Endothelial cell of umbilical vein (primary cell): ENCODE measurements around the genes NT5C3A and NPSR1.

DNA sequence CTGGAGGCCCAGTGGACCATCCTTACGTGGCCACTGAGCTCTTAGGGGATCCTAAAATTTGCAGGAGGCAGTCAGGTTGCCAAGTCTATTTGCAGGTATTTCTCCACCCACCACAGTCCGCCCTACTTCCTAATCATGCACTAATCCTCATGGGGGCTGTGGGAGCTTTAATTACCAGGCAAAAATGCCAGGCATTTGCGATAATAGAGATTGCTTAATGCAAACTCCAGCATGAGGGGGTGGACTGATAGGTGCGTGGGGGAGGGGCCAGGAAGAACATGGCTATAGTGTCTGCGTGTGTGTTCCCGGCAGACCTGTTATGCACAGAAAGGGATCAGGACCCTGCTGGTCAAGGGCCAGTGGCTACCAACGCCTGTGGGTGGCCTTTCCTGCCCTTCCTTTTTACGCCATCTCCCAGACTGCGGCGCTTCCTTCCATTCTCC lies 15.6 kb upstream of the AQP1 start:
- PRO-cap = no peak
CAGE:
- cytosol, long polyA minus RNA = no peak
- cytosol, long polyA plus RNA = no peak
- long polyA plus RNA = no peak
- nucleus, long polyA minus RNA = no peak
- nucleus, long polyA plus RNA = no peak

- PRO-cap = no peak
CAGE:
- cytosol, long polyA minus RNA = no peak
- cytosol, long polyA plus RNA = no peak
- long polyA plus RNA = no peak
- nucleus, long polyA minus RNA = no peak
- nucleus, long polyA plus RNA = no peak
These were observed 1.8 kb downstream of the AQP1 start for GRCh38 chr7:30913089-30914184.

GRCh38 chr7:31023863-31024062 lies 28.3 kb upstream of the ADCYAP1R1 start:
- PRO-cap = no peak
CAGE:
- cytosol, long polyA minus RNA = no peak
- cytosol, long polyA plus RNA = no peak
- long polyA plus RNA = no peak
- nucleus, long polyA minus RNA = no peak
- nucleus, long polyA plus RNA = no peak

DNA sequence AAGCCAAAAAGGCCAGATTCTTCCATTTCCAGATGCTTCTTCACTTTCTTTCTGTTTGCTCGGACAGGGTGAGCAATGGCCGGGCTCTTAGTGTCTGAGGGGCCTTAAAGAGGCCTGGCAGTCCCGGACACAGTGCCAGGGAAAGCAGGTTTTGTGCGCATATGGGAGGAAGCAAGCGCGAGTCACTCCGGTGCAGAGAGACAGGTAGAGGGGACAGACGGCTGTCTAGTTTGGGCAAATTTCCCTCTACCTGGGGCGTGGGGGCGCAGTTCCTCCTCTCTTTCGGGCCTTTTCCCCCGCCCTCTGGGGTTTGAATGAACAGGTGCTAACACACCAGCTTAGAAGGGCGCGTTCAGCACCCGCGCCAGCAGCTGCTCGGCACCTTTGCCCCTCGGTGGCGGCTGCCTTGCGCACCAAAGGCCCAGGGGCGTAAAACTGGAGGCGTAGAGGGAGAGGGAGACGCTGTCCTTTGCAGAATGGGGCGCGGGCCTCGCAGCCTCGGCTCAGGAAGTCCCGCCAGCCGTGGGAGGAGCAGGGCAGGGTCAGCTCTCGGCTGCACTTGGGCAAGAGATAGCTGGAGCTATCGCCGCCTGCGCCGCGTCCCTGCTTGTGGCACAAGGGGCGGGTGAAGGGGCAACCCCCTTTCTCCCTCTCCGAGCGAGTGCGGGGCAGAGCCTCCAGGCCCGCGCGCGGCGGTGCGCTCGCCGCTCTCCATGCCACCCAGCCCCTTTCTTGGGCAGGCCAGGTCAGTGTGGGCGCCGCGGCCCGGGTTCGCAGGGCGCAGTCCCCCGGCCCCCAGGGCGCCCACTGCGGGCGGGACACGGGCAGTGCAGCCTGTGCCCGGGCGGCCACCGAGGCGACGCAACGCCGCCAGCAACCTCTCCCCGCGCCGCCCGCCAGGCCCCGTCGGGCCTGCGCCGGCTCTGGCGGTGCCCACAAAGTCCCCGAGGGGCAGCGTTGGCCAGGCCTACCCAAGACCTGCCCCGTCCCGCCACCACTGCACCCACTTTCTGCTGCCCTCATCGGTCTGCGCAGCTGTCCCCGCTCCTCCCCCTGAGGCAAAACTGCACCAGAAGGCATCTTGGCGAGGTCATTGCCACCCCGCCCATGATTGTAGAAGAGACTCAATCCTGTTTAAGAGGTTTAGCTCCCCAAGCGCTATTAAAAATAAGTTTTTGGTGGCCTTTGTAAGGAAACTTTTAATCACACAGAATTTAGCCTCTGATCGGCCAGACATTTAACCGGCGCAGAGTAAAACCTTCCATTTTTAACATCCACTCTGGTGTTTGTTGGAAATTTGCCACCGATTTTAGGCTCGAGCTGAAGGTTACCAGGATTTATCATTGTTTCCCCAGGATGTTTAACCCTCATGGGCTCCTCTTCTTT lies 4.1 kb downstream of the NEUROD6 start:
- PRO-cap = no peak
CAGE:
- cytosol, long polyA minus RNA = no peak
- cytosol, long polyA plus RNA = no peak
- long polyA plus RNA = no peak
- nucleus, long polyA minus RNA = no peak
- nucleus, long polyA plus RNA = no peak

- PRO-cap = no peak
CAGE:
- cytosol, long polyA minus RNA = no peak
- cytosol, long polyA plus RNA = no peak
- long polyA plus RNA = no peak
- nucleus, long polyA minus RNA = no peak
- nucleus, long polyA plus RNA = no peak
These were observed 188.0 kb downstream of the PDE1C start for GRCh38 chr7:31882203-31882688.

DNA sequence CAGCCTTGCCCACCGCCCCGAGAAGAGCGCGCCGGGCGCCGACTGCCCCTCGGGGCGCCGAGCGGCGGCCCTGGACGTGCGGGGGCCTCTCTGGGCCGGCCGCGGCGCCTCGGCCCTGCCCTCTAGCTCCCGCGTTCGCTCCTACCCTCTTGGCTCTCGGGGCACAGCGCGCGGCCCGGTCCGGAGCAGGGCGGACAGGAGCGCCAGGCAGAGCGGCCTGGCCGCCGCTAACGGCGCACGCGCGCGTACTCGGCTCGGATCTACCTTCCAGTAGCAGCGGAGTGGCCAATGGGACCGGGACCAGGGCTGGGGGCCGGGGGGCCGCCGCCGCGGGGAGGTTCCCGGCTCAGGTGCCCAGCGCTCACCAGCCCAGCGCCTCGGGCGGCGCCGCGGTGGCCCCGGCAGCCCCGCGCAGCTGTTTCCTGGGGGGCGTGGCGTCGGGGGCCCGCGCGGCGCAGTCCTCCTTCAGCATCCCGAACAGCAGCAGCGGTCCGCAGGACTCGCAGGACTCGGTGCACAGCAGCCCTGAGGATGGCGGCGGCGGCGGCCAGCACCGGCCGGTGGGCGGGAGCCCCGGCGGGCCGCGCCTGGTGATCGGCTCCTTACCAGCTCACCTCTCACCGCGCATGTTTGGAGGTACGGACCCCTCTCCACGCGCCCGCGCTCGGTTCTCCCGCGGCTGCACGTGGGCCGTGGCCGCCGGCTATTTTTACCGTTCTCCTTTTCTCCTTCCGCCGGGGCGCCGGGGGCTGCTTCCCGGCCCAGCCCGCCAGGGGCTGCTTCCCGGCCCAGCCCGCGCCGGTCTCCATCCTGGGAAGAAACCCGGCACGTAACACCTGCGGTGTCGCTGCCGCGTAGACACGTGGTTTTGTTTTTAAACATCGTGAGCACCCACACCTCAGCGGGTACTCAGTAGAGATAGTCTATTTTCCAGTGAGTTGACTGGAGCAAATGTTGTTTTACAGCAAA lies 162.9 kb downstream of the KBTBD2 start:
- PRO-cap = bidirectional peak, plus-strand start at position 457 of the sequence, minus-strand start at position 385 of the sequence
CAGE:
- cytosol, long polyA minus RNA = no peak
- cytosol, long polyA plus RNA = no peak
- long polyA plus RNA = no peak
- nucleus, long polyA minus RNA = start-site peak on the minus strand centred at position 229 of the sequence, 7 bp wide, 56 reads; start-site peak on the minus strand centred at position 376 of the sequence, 20 bp wide, 187 reads
- nucleus, long polyA plus RNA = no peak

- PRO-cap = no peak
CAGE:
- cytosol, long polyA minus RNA = no peak
- cytosol, long polyA plus RNA = no peak
- long polyA plus RNA = no peak
- nucleus, long polyA minus RNA = no peak
- nucleus, long polyA plus RNA = no peak
These were observed 35.3 kb downstream of the FKBP9 start for GRCh38 chr7:32992545-32992942.

DNA sequence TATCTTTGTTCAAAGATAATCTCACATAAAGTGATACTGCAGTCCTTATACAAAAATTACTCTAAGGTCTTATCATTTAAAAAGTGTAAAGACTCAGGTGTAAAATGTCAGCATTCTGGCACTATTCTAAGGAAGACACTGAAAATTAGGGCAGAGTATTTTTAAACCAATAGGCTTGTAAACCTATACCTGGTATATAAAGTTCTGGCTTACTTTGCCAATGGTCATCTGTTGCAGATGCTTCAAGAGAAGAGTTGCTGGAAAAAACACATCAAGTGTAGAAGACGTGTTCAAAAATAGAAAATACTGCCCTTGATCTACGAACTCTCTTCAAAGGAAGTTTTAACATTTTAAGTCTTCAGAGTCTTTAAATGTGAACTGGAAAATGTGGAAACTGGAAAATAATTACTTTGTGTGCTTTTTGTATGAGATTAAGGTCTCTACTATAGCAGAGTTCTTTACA lies 23.9 kb downstream of the NT5C3A start:
- PRO-cap = no peak
CAGE:
- cytosol, long polyA minus RNA = no peak
- cytosol, long polyA plus RNA = no peak
- long polyA plus RNA = no peak
- nucleus, long polyA minus RNA = no peak
- nucleus, long polyA plus RNA = no peak

DNA sequence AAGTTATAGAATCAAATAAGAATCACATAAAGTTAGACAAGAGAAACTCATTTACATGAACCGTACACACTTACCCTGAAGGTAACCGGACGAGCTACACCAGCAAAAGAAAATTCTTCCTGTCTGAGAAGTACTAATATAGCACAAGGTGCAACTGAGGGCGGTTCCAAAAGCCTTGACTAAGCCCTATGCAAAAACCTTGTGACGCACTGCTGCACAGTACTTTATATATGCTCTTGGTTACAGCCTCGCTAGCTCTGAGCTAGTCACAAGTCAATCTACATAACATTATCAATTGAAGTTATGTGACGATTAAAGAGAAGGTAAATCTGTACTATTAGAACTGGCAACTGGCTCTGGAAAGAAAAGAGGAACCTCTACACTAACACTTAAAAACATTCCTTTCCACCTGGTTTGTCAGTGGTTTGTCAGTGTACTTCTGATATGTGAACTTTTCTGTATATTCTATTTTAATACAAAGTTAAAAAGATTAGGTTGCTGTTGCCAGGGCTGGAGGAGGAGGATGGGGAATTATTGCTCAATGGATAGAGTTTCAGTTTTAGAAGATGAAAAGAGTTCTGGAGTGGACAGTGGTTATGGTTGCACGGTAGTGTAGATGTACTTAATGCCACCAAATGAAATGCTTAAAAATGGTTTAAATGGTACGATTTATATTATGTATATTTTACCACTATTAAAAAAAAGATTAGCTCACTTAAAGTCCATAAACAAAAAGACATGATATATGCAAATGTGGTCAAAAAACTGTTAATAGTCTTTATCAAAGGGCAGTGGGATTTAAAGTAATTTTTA lies 21.6 kb downstream of the NT5C3A start:
- PRO-cap = no peak
CAGE:
- cytosol, long polyA minus RNA = no peak
- cytosol, long polyA plus RNA = no peak
- long polyA plus RNA = no peak
- nucleus, long polyA minus RNA = no peak
- nucleus, long polyA plus RNA = no peak

DNA sequence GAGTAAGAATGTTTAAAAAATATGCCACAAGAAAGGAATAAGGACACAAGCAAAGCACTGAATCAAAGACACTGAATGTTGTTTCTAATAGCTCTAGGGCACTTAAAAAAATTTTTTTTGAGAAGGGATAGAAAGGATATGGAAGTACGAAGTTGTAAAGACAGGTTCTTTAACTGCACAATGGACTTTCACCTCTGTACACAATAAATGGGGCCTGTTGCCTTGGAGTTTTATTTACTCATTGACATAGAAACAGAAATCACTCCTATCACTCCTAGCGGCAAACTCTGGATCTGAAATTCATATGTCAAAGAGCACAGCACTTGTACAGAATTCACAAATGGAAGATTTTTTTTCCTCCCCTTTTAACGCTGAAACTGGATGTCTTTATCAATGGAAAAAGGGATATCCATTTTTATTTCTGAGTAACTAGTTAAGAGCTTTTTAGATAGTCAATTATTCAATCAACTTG lies 18.3 kb downstream of the NT5C3A start:
- PRO-cap = no peak
CAGE:
- cytosol, long polyA minus RNA = no peak
- cytosol, long polyA plus RNA = no peak
- long polyA plus RNA = no peak
- nucleus, long polyA minus RNA = no peak
- nucleus, long polyA plus RNA = no peak

DNA sequence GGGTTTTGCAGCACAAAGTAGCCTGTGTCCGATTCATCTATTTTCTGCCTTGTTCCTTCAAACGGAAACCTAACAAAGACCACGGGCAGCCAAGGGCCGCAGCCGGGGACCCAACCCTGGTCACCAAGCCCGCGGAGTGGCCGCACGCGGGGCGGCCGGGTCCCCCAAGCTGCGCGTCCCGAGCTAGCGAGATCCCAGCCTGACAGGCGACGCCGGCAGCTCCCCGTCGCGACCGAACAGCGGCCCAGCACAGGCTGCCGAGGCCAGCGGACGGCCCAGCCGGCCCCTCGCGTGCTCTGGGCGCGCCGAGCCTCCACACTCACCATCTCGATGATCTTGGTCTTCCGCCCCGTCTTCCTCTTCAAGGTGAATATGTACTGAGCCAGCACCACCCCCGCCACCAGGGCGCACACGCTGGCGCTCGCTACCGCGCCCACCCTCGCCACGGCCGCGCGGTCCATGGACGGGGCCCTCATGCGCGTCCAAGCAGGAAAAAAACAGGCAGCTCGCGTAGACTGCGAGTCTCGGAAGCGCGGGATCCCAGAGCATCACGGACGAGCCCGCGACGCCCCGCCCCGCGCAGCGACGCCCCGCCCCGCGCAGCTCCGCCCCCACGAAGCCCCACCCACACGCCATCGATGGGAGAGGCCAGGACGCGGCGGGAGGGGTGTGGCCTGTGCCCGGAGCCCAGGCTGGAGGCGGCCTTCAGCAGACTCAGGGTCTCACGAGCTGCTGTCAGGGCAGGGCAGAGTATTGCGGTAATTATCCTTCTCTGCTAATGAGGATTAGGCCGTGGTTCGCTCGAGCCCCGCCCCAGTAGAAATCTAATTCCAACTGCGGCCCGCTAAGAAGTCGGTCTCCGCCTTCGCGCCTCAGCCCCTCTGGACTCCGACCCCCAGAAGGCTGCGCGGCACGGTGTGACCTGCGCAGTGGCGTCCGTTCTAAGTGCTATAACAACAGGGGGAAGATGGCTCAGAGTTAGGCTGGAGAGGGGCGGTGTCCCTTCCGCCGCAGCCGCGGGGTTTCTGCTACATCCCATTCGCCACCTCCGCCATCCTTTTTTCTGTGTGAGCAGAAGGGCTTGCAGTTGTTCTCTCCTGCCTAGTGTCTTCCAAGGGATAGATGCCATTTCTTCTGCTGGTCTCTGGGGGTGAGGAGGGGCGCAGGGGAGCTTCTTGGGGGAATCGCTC lies at the start of gene NT5C3A:
NT5C3A (minus strand) TSS at position 532 of the 1,190 bp plus-strand sequence.
- PRO-cap = bidirectional peak, plus-strand start at position 250 of the sequence, minus-strand start at position 262 of the sequence; bidirectional peak, plus-strand start at position 690 of the sequence, minus-strand start at position 476 of the sequence; bidirectional peak, plus-strand start at position 981 of the sequence, minus-strand start at position 883 of the sequence
CAGE:
- cytosol, long polyA minus RNA = no peak
- cytosol, long polyA plus RNA = no peak
- long polyA plus RNA = no peak
- nucleus, long polyA minus RNA = start-site peak on the minus strand centred at position 506 of the sequence, 61 bp wide, 174 reads; start-site peak on the minus strand centred at position 905 of the sequence, 102 bp wide, 142 reads
- nucleus, long polyA plus RNA = start-site peak on the minus strand centred at position 515 of the sequence, 35 bp wide, 150 and 131 reads in 2 replicates

- PRO-cap = no peak
CAGE:
- cytosol, long polyA minus RNA = no peak
- cytosol, long polyA plus RNA = no peak
- long polyA plus RNA = no peak
- nucleus, long polyA minus RNA = no peak
- nucleus, long polyA plus RNA = no peak
These were observed 5.2 kb upstream of the NPSR1 start for GRCh38 chr7:34652612-34653350.

DNA sequence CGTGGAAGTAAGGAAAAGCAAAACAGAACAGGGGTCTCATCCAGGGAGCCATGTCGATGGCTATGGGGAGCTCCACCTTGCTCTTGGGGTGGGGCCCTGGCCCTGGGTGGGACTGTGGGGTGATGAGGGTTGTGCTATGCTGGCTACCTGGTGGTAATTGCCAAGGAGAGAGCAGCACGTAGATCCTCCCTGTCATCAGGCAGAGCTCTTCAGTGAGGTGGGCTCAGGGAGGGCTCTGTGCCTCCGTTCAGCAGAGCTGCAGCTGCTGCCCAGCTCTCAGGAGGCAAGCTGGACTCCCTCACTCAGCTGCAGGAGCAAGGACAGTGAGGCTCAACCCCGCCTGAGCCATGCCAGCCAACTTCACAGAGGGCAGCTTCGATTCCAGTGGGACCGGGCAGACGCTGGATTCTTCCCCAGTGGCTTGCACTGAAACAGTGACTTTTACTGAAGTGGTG lies at the start of gene NPSR1:
NPSR1 (plus strand) TSS at position 153 of the 455 bp plus-strand sequence.
- PRO-cap = no peak
CAGE:
- cytosol, long polyA minus RNA = no peak
- cytosol, long polyA plus RNA = no peak
- long polyA plus RNA = no peak
- nucleus, long polyA minus RNA = no peak
- nucleus, long polyA plus RNA = no peak

DNA sequence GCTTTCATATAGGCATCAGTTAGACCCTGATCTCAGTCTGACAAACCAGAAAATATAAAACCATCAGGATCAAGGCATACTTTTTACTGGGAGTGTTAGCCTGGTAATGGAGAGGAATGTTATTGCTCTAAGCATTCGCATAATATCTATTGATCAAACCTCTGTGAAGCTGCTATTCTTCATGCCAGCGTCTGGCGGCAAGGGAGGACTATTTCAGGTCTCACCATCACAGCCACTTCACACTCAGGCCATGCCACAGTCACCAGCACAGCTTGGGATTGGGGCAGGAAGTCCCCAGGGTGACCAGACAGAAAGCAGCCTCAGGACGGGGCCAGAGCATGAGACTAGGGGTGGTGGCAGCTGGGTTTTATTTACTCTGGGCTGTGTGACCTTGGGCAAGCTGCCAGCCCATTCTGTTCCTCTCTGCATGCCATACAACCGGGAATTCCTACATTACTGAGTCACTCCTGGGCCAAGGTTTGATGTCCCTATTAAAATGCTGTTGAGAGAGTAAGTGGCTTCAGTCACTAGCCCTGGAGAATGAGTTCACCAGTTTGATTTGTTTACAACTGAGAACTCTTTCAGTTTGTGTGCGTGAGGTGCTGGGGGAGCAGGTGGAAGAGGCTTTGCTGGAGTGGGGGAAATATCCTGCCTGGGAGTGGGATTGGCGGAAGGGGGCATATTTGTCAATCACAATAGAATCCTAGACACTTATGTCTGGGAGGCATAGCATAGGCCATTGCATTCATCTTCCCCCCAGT lies 90.3 kb downstream of the NPSR1 start:
- PRO-cap = no peak
CAGE:
- cytosol, long polyA minus RNA = no peak
- cytosol, long polyA plus RNA = no peak
- long polyA plus RNA = no peak
- nucleus, long polyA minus RNA = no peak
- nucleus, long polyA plus RNA = no peak

- PRO-cap = no peak
CAGE:
- cytosol, long polyA minus RNA = no peak
- cytosol, long polyA plus RNA = no peak
- long polyA plus RNA = no peak
- nucleus, long polyA minus RNA = no peak
- nucleus, long polyA plus RNA = no peak
These were observed 130.9 kb downstream of the DPY19L1 start for GRCh38 chr7:34906139-34906985.

- PRO-cap = unidirectional peak, plus-strand start at chr7:34992095
CAGE:
- cytosol, long polyA minus RNA = no peak
- cytosol, long polyA plus RNA = no peak
- long polyA plus RNA = no peak
- nucleus, long polyA minus RNA = no peak
- nucleus, long polyA plus RNA = no peak
These were observed 45.4 kb downstream of the DPY19L1 start for GRCh38 chr7:34991923-34992193.

GRCh38 chr7:35035461-35036148 lies 1.7 kb downstream of the DPY19L1 start:
- PRO-cap = no peak
CAGE:
- cytosol, long polyA minus RNA = no peak
- cytosol, long polyA plus RNA = no peak
- long polyA plus RNA = no peak
- nucleus, long polyA minus RNA = no peak
- nucleus, long polyA plus RNA = no peak

- PRO-cap = no peak
CAGE:
- cytosol, long polyA minus RNA = no peak
- cytosol, long polyA plus RNA = no peak
- long polyA plus RNA = no peak
- nucleus, long polyA minus RNA = no peak
- nucleus, long polyA plus RNA = no peak
These were observed 165.0 kb upstream of the TBX20 start for GRCh38 chr7:35418754-35419396.

GRCh38 chr7:35664175-35665003 lies 30.5 kb downstream of the HERPUD2 start:
- PRO-cap = no peak
CAGE:
- cytosol, long polyA minus RNA = no peak
- cytosol, long polyA plus RNA = no peak
- long polyA plus RNA = no peak
- nucleus, long polyA minus RNA = no peak
- nucleus, long polyA plus RNA = no peak

- PRO-cap = no peak
CAGE:
- cytosol, long polyA minus RNA = no peak
- cytosol, long polyA plus RNA = no peak
- long polyA plus RNA = no peak
- nucleus, long polyA minus RNA = no peak
- nucleus, long polyA plus RNA = no peak
These were observed 14.3 kb downstream of the HERPUD2 start for GRCh38 chr7:35680542-35681027.